ENCODE measurements around a stretch of chr1.

DNA sequence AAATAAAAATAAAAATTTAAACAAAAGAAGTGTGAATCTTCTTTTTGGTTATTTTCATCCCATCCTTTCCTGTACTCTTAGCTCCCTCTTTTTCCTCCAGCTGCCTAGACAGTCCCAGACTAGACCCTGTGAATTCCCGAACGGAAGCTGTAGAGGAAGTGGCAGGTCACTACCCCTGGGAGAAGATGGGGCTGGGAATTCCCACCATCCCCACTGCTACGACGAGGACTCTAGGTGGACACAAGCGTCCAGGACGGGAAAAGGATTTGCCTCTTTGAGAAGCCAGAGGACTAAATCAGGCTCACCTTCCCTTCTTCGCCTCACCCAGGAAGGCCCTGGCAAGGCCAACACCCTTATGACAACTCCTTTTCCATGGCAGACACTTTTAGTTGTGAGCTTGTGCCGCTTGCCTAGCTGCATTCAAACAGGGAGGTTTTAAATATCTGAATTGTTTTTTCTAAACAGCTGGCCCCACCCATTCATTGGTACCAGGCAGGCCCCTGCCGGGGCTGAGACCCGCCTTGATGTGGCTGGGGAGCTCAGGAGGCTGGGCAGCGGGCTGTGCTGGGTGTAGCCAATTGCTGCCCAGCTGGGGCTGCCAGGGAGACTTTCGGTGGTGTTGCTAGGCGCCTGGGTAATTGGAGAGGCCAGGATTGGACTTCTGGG, 12.4 kb downstream of the RHBDL2 start:
- PRO-cap, result no peak

DNA sequence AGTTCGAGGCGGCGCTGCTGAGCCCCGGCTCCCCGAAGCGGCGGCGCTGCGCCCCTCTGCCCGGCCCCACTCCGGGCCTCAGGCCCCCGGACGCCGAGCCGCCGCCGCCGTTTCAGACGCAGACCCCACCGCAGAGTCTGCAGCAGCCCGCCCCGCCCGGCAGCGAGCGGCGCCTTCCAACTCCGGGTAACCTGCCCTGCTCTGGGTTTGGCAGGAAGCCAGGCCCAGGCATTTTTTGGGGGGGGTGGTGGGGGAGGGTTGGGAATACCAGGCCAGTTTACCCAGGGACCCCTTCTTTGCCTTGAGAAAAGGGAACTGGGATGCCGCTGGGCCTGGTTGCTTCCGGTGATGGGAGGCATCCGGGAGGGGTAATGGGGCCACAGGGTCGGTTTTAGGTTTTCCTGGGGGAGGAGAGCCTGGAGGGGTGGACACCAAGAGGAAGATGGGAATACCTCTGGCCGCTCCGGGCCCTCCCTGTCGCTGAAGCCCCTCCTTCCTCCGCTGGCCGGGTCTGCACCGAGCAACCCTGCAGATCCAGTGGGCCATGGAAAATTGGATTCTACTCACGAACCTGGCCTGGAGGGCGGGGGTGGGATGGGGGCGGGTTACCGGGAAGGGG, 448 bp downstream of the AKIRIN1 start:
- PRO-cap, result no peak

DNA sequence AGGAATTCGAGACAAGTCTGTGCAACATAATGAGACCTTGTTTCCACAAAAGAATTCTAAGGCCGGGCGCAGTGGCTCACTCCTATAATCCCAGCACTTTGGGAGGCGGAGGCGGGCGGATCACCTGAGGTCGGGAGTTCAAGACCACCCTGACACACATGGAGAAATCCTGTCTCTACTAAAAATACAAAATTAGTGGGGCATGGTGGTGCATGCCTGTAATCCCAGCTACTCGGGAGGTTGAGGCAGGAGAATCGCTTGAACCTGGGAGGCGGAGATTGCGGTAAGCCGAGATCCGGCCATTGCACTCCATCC, 2.6 kb downstream of the AKIRIN1 start:
- PRO-cap, result no peak

GRCh38 chr1:39009452-39009675, 16.8 kb upstream of the NDUFS5 start:
- PRO-cap, result no peak

DNA sequence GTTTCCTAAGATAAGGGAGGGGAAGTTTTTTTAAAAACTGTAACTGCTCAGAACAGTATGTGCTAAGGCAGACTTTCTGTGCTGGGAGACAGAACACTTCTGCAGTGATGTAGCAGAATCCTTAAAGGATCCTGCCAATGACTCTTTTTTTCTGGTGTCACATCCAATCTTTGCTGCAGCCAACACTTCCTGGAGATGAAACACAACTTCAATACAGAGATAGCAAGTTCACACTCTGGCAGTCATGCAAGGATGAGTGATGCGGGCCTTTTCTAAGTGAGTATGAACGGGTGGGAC, 21.5 kb downstream of the NDUFS5 start:
- PRO-cap, result no peak

DNA sequence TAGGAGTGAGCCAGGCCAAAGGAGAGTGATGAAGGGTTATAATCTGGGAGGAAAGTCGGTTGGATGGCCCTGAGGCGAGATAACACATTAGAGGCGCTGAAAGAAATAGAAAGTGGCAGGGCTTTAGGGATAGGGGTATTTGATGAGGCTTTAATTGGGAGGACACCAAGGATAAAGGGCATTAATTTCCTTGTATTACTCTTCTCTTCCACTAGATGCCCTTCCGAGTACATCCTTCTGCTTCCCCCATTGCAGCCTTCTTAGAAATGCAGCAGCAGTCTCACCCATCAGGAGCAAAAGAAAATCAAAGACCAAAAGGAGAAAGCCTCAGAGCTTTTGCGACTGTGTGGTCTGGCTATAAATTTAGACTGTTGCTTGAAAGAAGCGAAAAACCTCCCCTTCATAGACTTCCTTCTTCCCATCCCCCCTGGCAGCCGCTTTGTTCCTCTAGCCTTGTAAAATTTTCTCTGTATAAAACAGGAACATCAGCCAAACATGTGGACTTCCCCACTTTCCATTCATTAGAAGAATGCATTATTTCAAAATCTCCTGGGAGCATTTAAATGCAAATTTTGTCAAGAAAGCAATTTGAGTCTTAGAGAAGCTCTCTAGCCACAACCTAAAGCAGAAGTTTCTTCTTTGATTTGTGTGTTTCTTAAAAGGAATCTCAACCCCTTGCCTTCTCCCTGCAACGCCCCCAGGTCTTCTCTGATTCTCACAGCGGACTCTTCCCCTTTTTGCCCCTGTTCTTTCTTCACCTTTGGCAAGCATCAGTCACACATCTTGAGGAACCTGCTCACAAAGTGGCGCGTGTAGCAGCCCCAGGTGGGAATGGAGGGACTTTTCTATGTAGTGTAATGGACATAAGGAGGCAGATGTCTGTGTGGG, 76.6 kb downstream of the NDUFS5 start:
- PRO-cap, result no peak

GRCh38 chr1:39104332-39104614, 78.1 kb downstream of the NDUFS5 start:
- PRO-cap, result no peak

DNA sequence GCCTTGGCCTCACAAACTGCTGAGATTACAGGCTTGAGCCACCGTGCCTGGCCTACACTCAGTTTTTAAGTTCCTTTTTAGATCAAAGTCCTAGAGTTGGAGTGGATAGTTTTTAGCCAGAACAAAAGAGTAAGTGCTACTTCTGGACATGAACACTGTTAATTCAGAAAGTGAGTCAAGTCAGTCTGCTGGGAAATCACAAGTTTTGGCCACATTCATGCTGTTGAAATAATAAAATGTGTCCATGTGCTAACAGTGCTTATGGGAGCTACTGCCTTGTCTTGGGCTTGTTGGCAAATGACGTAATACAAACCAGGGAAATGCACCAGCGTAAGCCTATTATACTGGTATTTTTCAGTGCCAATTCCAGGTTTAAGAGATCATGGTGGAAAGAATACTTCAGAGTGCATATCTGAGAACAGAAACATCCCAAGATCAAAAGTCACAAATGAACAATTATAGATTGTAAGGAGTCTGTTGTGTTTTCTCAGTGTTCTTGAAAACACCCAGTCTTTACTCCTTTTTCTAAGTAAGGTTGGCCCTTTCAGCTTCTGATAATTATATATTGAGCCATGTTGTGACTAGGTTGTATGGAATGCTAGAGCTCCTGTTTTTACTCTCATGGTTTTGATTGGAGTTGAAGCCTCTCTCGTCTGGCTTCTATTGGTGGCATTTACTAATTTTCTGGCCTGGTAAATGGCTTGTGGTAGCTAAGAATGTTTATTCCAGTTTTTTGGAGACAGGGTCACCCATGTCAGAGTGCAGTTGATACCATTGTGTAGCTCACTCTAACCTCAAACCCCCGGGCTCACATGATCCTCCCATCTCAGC, 84.5 kb downstream of the NDUFS5 start:
- PRO-cap, result no peak

GRCh38 chr1:39130055-39130861, 74.2 kb upstream of the MACF1 start:
- PRO-cap, result no peak

DNA sequence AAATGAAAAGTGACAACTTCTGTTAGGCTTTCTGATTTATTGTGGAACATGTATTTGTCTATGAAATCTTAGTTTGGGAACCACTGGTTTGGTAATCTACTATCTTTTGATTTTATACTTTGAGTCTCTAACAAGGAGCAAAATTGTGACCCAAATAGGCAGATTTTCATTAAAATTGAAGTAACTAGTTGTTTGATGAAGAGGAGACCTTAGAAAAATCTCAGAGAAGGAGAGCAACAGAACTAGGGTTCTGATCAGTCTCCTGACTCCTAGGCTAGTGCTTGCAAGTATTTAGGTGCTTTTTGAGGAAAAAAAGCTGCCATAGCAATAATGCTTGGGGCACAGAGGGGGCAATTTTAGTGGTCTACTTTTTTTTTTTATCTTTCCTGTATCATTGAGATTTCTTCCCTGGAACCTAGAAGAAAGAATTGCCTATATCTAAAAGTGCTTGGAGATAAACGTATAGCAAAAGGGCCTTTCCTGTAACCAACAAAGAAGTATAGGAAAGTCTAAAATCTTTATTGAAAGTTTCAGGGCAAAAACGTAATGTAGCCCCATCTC, 11.9 kb downstream of the MACF1 start:
- PRO-cap, result no peak

- PRO-cap, result no peak
Observed at GRCh38 chr1:39254139-39254747, 49.7 kb downstream of the MACF1 start.

DNA sequence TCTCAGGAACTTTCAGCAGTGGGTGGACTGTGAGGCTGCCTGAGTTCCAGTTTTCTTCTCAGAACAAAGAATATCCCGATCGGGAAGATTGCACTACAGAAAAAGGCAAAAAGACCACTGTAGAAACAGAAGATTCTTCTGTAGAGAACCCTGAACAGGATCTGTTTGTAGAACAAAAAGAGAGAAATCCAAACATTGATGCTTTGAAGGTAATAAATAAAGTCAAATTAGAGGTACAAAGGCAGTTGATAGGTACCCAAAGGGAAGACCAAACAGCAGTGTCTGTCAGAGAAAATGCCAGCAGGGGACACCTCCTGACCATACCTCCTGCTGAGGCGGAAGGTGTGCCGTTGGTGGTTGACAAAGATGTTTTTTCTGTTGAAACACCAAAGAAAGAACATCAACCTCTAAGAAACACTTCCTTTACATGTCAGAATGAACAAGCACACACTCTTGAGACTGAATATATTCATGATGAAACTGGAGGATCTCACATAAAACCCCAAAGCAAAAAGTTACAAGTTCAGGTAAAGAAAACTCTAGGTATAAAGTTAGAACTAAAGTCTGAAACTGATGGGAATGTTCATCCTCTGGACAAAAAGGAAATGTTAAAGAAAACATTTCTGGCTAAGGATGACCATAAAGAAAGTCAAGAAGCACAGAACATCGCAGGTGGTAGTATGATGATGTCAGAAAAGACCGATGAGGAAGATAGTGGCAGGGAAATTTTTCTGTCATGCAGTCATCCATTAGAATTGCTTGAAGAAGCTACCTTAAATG, 128.4 kb downstream of the MACF1 start:
- PRO-cap, result no peak

DNA sequence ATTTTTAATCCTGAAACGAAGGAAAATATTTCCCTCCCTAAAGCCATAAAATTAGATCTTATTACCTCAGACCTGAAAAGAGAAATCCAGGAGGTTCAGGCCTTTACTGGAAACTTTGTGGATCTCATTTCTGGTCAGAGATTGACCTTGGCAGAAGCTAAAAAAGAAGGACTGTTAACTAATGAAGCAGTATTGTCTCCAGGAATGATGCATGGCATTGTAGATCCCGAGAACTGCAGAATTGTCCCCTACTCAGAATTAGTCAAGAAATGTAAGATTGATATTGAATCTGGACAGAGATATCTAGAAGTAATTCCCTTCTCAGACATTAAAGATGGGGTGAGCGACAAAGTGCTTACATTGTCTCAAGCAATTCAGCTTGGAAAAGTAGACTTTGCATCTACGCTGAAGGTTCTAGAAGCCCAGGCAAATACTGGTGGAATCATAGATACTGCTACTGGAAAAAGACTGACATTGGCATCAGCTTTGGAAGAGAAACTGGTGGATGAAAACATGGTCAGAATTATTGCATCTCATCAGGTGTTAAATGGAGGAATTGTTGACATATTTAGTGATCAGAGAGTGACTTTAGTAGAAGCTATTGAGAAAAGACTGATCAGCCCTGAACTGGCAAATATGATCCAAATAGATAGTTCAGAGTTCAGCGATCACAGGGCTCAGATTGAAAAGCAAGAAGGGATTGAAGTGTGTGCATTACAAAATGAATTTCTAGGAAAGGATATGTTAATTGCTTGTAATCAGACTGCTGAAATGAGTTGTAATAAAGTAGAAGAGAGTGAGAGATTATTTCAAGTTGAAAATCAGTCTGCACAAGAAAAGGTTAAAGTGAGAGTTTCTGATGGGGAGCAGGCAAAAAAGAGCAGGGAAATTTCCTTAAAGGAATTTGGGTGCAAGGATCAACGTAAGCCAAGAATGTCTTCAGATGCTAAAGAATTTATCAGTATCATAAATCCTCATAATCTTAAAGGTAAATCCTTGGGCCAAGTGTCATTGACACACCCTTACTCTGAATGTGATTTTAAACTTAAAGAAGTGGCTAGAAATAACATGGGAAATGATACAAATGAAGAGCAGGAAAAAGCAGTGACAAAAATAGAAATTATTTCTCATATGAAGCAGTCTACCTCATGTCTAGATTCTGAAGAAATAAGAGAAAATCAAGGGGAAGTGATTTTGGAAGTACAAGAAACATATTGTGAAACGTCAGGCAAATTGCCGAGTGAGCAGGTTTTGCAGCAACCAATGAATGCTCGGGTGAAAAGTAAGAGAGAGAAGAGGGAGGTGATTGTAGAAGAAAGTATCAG, 130.2 kb downstream of the MACF1 start:
- PRO-cap, result no peak

- PRO-cap, result no peak
Observed at GRCh38 chr1:39485340-39486082, 5.9 kb upstream of the BMP8A start.

- PRO-cap, result no peak
Observed at GRCh38 chr1:39486083-39487183, 5.0 kb upstream of the BMP8A start.

- PRO-cap, result no peak
Observed at GRCh38 chr1:39490724-39491231, 658 bp upstream of the BMP8A start.

- PRO-cap, result no peak
Observed at GRCh38 chr1:39632683-39633298, 6.7 kb downstream of the HEYL start.

- PRO-cap, result no peak
Observed at GRCh38 chr1:39683676-39684447, 7.4 kb downstream of the HPCAL4 start.

- PRO-cap, result no peak
Observed at GRCh38 chr1:39849398-39850051, 33.8 kb downstream of the TRIT1 start.

- PRO-cap, result no peak
Observed at GRCh38 chr1:39892639-39893151, 9.0 kb downstream of the MYCL start.

Data from SP-49 (cell line).